B cell (primary cell): ENCODE measurements around the gene TPP2.

GRCh38 chr13:100608937-100609337, 20.3 kb upstream of the GGACT start:
- PRO-cap: no peak
- CAGE, long polyA plus RNA: no peak

DNA sequence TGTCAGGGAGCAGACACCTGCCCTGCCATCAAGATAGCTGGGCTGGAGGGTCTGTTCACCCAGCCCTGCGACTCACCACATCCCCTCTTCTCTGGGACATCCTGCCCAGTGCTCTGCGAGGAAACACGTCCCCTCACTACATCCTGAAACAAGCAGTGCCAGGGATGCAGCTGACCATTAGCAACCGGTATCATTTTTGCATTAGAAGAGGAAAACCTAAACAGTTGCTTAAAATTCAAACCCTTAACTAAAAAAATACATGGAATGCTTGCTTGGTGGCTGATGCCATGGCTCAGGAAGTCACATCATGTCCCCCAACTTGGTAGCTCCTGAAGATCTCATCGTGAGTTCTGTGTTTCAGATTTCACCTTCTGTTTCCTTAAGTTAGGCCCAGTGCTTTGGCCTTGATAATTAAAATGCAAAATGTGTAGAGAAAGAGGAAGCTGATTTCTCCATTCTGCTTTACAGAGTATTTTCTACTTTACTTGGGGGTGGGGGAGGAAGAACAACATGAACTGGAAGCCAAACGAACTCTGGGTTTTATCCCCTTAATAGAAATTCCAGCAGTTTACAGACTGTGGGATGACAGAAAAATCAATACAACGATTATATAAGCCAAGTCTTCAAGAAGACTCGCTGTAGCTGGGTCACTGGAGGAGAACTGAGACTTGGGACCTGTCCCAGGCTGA, 21.7 kb upstream of the GGACT start:
- PRO-cap: no peak
- CAGE, long polyA plus RNA: no peak

DNA sequence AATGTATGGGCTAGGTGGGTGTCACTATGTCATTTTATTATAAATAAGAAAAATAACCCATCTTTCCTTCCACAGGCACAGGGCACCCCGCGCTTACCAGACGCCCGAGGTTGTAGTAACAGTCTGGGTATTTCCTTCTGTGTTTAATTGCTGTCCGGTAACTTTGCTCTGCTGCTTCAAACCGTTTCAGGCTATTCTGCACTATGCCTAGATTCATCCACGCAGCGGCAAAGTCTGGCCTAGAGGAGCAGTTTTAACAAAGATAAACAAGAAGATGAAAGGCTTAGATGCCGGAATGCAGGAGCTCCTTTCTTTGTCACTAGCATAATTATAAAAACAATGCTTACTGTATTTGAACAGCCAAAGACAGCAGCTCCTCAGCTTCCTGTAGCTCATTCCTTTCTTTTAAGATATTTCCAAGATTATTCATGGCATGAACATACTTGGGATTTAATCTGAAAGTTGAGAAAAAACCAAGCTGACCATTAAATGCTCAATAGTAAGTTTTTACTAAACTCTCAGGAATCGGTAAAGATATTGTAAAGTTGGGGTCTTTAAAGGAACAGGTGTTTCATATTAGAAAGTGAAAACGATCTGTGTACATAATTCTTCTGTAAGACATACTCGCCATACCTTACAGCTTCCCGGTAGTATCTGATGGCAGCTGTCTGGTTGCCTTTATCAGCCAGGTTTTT, 37.0 kb upstream of the GGACT start:
- PRO-cap: no peak
- CAGE, long polyA plus RNA: no peak

GRCh38 chr13:100673150-100673753, 1.3 kb downstream of the TMTC4 start:
- PRO-cap: no peak
- CAGE, long polyA plus RNA: no peak

- PRO-cap: bidirectional peak, plus-strand start at chr13:102597005, minus-strand start at chr13:102596802
- CAGE, long polyA plus RNA: start-site peak on the minus strand at chr13:102596784-102596810, 217 and 205 reads in 2 replicates
Observed at GRCh38 chr13:102596661-102597289, at the start of gene TPP2. Gene TPP2, plus strand, starts transcription at chr13:102596986.

DNA sequence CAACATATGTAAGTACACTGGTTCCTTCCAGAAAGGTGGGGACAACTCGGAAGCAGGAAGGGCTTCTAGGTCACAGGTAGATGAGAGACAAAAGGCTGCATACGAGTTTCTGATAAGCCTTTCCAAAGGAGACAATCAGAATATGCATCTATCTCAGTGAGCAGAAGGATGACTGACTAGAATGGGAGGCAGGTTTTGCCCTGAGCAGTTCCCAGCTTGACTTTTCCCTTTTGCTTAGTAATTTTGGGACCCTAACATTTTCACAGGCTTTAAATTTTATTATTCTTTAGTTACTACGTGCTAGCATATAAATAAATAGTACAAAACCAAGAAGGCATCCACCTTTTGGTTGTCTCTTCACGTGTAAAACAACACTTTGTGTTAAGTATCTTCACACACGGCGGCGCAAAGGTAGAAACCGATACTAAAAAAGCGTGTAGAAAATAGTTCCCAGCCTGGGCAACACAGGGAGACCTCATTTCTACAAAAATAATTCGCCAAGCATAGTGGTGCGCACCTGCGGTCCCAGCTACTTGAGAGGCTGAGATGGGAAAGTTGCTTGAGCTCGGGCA, 782 bp upstream of the ERCC5 start:
- PRO-cap: bidirectional peak, plus-strand start at position 537 of the sequence, minus-strand start at position 535 of the sequence
- CAGE, long polyA plus RNA: no peak

- PRO-cap: no peak
- CAGE, long polyA plus RNA: no peak
Observed at GRCh38 chr13:105979240-105980090, 513.6 kb downstream of the DAOA start.

DNA sequence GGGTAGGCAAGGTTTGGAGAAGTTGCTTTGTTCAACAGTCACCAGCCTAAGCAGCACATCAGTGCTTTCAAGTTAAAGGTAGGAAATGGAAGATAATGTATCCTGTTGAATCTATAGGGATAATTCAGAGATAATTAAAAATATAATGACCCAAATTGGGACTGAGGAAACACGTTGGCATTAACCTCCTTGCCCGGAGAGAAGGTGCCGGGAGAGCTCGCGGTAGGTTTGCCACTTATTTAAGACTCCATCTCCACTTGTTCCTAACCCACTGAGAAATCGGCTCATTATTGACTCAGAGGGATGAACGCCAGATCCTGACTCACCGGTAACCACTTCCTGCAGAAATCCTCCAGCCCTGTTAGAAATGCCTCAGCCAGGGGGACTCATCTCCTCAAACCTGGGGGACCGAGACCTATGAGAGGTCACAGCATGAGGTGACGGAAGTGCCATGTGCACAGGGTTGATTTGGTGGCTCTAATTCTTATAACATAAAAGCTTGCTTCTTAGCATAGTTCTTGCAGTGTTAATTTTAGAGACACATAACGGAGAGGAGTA, 159.2 kb downstream of the EFNB2 start:
- PRO-cap: no peak
- CAGE, long polyA plus RNA: no peak

- PRO-cap: no peak
- CAGE, long polyA plus RNA: no peak
Observed at GRCh38 chr13:107581036-107581329, 286.3 kb downstream of the NALF1 start.

DNA sequence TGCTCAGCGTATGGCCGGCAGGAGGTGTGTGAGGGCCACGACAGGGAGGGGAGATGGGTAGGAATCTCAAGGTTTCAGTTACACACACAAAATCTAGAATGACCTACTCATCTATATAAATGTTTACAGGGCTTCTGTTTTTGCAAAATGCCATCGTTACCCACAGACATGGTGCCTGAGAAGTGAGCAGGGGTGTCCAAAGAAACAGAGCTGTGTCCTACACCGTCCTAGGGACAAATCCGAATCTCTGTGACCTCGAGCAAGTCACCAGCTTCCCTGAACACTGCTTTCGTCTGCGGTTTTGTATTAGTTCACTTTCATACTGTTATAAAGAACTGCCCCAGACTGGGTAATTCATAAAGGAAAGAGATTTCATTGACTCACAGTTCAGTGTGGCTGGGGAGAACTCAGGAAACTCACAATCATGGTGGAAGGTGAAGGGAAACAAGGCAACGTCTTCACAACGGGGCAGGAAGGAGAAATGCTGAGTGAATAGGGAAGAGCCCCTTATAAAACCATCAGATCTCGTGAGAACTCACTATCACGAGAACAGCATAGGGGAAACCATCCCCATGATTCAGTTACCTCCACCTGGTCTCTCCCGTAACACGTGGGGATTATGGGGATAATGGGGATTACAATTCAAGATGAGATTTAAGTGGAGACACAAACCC, 188.9 kb downstream of the NALF1 start:
- PRO-cap: no peak
- CAGE, long polyA plus RNA: no peak

GRCh38 chr13:108213874-108214880, 1.2 kb downstream of the LIG4 start:
- PRO-cap: no peak
- CAGE, long polyA plus RNA: no peak

DNA sequence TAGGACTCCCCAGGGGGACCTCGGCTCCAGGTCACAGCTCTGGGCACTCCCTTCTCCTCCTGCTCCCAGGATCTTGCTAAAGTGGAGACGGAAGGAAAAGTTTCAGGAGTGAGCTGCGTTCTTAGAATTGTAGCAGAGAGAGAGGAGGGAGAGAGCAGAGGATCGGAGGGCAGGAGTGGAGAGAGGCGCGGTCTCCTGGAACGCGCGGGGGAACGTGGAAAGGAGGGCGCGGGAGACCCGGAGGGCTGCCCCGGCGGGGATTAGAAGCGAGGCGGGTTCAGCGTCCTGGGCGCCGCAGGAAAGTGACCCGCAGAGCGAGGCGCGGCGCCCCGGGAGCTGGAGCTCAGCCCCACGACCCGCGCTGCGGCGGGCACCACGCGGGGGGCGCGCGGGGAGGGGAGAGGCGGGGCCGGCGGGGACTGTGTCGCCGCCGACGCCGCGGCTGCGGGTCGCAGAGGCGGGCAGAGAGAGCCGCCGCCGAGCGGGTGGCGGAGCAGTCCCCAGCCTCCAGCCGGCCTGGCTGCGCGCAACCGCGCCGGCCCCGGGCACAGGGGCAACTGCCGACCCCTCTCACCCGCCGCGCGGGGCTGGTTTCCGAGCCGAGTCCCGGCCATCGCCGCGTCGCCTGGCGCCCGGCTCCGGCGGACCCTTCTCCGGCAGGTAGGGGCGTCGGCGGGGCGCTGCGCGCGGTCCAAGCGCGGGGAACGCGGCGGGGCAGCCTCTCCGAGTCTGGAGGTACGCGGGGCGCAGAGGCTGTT, 134.0 kb upstream of the MYO16 start:
- PRO-cap: no peak
- CAGE, long polyA plus RNA: no peak

DNA sequence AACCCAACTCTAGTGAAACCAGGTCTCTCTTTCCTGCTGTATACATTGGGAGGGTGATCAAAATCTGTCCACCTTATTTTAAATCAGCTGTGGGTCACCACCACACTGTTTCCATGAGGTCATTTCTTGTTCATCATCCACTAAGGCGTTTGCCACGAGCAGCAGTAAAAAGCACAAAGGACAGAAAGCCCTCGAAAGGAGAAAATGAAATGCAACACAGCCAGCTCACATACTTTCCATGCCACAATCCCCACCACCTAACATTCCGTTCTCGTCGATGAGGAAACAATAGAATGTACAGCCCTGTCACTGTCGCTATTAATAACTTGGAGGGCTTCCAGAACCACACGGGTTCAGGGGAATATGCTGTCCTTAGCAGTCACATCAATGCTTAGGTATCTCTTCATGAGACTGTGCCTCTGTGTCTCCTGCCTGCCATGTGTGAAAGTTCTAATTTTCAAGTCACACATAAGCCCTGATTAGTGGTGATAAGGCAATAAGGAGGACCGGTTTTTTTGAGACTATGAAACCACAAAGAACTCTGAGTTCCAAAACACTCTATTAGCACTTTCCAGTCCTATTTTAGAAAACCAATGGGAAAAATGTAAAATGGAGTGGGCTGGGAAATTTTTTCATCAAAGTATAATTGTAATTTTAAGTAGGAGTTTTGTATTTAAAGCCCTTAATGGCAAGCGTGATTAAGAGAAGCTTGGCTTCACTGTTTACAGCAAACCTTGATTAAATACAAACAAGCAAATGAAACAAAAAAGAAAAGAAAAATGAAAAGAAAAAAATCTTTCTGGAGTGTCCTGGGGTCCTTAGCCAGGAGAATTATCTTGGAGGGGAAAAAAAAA, 542.6 kb downstream of the IRS2 start:
- PRO-cap: no peak
- CAGE, long polyA plus RNA: no peak

- PRO-cap: no peak
- CAGE, long polyA plus RNA: no peak
Observed at GRCh38 chr13:109576181-109576554, 210.2 kb downstream of the IRS2 start.

GRCh38 chr13:109699972-109700584, 86.3 kb downstream of the IRS2 start:
- PRO-cap: no peak
- CAGE, long polyA plus RNA: no peak

DNA sequence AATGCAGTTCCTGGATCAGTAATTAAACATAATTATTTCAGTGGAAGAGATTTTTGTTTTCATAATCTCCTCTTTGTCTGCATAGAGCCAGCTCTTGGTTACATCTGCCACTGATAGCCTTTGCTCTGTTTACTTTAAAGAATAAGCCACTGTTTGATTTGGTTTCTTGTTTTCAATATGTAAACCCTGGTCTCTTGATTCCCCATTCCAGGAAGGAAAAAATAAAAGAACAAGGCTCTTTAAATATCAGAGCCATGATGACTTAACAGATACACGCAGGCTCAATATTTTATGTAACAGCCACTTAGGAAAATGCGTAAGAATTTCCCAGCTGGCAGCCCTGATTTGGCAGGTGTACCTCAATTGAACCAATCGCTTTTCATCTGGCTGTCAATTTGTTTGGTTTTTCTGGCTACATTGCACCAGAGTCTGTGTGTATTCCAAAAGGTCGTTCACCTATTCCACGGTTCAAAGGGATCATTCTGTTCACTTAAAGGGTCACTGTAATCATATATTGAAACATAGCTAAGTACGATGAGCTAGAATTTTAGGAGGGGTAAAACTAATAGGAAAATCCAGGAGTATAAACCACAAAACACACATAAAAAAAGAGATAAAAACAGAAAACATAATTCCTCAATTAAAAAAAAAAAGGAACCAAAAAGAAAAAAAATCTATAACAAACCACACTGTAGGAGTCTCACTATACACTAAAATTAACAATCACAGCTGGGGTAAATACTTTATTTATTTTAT, 65.5 kb downstream of the IRS2 start:
- PRO-cap: no peak
- CAGE, long polyA plus RNA: no peak

DNA sequence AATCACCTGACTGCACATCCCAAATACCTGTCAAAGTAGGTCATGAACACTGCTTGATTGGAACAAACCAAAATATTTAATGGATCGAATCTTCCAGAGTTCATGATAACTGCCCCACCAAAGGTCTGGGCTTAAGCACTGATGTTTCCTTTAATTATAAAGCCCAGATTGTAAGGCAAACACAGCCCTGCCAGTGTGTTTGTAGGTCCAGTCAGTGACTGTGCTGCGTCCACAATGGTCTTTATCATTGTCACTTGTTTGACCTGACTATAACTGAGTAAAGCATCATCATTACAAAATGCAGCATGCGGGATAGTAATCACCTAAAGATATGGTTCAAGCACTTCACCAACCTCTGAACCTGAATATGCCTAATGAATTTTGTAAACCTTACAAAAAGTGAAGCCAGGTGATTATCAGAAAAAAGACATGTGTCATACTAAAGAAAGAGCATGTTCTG, 63.3 kb downstream of the IRS2 start:
- PRO-cap: no peak
- CAGE, long polyA plus RNA: no peak

DNA sequence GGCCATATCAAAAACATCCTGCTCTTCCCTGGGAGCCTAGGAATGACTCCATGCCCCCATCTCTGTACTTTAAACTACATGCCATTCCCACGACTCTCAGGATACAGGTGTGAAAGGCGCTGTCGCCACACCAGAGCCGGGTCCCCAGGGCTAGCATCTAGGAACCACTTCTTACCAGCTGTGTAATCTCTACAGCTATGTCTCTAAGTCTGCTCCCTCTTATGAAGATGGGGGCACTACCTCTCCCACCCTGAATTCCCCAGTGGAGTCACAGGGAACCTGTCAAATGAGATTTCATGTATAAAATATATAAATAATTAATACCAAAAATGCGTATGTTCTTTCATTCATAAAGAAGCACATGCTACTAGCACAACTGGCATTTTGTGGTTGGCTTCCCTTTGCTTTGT, 22.2 kb downstream of the IRS2 start:
- PRO-cap: no peak
- CAGE, long polyA plus RNA: no peak

DNA sequence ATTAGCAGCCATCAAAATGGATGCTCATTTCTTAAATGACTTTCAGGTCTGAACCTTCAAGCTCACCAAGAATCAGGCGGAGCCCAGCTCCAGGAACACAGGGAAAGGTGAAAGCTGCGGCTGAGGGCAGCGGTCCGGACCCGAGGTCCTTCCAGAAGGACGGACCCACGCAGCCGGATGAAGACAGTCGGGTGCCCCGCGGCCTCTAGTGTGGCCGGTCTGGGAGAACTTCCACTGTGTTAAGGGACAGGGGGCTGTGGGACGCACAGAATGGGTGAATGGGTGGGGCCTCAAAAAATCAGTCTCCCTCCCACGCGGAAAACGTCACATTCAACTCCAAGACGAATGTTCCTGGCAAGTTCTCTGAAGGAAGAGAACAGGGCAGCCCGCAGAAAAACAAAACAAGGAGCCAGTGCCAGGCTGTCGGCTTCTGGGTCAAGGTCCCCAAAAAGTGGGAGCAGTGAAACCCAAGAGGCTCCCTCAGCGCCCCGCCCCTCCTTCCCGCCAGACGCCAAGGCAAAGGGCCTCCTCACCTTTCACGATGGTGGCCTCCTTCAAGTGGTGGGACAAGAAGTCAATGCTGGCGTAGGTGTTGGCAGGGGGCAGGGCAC, 4.8 kb downstream of the IRS2 start:
- PRO-cap: no peak
- CAGE, long polyA plus RNA: no peak

DNA sequence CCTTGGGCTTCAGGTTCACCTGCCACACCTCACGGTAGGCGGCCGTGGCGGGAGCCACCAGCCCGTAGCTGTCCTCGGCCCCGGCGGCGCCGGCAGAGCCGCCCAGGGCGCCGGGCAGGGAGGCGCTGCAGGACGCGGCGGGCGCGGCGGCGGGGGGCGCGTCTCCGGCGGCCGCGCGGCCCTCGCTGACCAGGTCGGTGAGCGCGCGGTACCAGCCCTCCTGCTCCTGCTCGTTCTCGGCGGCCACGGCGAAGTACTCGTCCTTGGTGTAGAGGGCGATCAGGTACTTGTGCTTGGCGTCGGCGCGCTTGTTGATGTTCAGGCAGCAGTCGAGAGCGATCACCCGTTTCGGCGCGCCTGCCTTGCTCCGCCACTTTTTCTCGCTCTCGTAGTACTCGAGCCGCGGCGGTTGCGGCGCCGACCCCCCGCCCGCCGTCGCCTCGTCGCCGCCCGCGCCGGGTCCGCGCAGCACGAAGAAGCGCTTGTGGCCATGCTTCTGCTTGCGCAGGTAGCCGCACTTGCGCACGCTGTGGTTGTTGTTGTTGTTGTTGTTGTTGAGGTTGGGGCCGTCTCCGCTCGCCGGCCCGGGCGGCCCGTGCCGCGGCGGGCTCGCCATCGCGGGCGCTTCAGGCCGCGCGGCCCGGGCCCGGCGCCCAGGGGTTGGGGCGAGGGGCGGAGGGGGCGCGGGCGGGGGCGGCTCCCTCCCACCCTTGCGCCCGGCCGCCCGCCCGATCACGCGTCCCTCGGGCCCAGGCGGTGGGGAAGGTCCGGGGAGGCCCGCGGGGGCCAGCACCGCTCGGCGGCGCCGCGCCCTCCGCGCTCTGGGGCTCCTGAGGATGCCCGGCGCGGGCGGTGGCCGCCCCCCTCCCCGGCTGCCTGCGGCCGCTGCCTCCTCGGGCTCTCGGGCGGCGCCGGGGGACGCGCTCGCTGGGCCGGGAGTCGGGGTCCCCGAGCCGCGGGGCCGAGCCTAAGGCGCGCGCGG, 654 bp downstream of the IRS2 start:
- PRO-cap: bidirectional peak, plus-strand start at position 391 of the sequence, minus-strand start at position 382 of the sequence
- CAGE, long polyA plus RNA: no peak